ENCODE data around the genes CEP152 and HDC.

DNA sequence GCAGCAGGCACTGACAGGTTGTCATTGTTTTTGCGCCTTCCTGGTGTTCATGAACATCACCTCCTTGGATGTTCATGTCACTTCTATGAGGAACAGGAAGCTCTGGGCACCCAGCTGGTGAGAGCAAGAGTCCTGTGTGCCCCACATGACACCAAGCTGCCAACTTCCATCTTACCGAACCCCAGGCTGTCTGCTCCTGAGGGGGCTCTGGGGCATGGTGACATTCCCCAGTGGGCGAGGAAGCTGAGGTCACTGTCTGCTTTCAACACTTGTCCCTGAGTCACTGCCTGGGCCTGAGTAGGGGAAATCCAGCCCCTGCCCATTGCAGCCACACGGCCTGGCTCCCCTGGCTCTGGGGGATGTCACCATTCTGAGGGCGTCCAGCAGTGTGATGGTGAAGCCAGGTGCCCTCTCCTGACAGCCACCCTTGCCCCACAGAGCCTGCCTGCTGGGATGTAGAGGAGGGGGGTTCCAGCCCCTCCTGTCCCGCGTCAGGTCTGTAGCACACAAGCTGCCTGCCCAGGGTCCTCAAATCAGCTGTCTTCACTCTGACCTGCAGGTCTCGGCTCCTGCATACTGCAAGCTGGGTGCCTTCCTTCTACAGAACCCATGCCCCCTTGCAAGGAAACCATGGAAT, 17.7 kb downstream of the C15orf48 start:
- RRBS, result no CpG with 5 or more reads among the region's 8 CpGs

- RRBS, result 3% methylated on average over 18 of the region's 71 CpGs
Measured at GRCh38 chr15:45521859-45522713, 469 bp downstream of the SLC30A4 start.

- RRBS, result no CpG with 5 or more reads among the region's 5 CpGs
Measured at GRCh38 chr15:45574186-45574581, 13.0 kb upstream of the BLOC1S6 start.

GRCh38 chr15:45583536-45583921, 3.6 kb upstream of the BLOC1S6 start:
- RRBS, result no CpG with 5 or more reads among the region's 5 CpGs

DNA sequence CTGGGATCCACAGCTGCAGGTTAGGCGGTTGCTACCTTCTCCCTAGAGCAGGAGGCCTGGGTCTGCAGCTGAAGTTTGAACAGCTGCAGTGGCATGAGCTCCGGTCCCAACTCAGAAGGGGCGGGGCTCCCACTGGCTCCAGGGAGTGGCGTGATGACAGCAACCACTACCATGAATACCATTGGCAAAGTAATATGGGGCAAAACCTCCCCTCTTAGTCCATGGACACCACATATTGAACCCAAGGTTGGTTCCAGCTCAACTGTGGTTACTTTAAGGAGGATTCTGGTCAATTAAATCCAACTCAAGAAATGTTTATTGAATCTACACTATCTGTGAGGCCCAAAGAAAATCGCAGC, 195.0 kb downstream of the SQOR start:
- RRBS, result no CpG with 5 or more reads among the region's 5 CpGs

DNA sequence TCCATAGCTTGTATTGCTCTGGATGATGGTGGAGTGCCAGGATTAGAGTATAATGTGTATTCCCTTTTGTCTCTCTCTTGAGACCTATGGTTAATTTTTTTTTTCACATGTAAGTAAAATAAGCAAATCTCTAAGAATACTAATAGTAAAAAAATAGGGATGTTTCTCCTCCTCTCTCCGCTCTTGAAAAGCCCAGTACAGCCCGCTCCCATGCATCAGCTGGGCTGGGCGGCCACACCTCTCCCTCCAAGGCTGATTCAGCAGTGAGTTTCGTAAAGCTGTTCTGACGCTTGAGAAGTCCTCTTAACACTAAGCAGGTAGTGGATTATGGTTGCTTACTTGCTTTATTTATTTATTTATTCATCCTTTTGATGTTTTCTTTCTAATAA, 284.8 kb downstream of the SQOR start:
- RRBS, result no CpG with 5 or more reads among the region's 5 CpGs

DNA sequence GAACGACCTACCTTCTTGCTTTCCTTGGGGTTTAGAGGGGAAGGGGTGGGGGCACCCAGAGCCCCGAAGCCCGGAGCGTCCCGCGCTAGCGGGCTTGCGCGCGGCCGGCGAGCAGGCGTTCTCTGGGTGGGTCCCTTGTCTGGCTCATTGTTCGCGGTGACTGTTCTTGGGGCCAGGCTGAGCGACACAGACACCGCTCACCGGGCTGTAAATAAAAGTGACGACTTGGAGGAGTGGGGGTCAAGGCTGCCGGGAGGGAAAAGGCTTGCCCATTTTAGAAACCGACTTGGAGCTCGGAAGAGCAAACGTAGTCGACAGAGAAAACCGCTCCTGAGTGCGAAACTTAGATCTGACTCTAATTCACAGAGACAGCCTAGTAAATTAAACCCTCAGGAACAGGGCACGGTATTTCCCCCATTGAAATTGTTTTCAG, 532.3 kb upstream of the SEMA6D start:
- RRBS, result 6% methylated on average over 6 of the region's 27 CpGs

DNA sequence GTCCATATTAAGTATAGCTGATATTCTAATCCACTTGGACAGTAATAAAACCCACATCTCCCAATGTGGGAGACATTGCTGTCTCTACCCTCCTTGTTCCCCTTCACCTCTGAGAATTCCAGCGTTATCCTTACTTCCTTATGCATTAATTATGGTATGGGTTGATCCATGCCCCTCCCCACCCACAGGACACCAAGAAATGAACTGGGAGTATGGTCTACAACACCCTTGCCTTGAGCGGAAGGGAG, 77.6 kb upstream of the SLC24A5 start:
- RRBS, result no CpG with 5 or more reads among the region's 2 CpGs

DNA sequence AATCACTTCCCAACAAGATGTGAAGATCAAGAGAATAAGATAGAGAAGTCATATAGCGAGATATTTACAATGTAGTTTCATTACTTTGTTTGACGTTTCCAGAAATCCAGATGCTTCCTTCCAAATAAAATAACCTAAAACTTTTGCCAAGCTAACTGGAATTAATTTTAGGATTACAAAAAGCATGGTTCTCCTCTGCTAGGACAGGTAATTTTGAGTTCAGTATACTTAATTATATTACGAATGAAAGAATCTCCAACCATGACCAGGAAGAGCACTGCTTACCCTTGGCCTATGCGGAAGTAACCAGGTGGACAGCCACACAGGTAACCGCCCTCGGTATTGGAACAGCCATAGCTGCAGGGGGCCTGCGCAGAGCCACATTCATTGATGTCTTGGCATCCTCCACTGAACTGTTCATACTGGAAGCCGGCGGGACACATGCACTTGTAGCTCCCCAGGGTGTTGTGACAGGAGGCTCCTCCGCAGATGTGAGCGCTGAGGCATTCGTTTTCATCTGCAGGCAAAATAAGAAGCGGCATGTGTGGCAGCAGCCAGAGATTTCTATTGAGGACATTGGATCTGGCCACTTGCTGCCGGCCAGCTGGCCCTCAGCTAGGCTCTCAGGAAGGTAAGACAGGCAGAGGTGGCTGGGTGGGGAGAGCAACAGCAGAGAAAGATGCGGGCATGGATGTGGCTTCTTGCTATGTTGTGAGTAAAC, 84.2 kb downstream of the DUT start:
- RRBS, result no CpG with 5 or more reads among the region's 15 CpGs

GRCh38 chr15:48810450-48811574, at the start of gene CEP152:
Gene CEP152 (minus strand): TSS chr15:48811069.
- RRBS, result 0% methylated on average over 4 of the region's 67 CpGs

DNA sequence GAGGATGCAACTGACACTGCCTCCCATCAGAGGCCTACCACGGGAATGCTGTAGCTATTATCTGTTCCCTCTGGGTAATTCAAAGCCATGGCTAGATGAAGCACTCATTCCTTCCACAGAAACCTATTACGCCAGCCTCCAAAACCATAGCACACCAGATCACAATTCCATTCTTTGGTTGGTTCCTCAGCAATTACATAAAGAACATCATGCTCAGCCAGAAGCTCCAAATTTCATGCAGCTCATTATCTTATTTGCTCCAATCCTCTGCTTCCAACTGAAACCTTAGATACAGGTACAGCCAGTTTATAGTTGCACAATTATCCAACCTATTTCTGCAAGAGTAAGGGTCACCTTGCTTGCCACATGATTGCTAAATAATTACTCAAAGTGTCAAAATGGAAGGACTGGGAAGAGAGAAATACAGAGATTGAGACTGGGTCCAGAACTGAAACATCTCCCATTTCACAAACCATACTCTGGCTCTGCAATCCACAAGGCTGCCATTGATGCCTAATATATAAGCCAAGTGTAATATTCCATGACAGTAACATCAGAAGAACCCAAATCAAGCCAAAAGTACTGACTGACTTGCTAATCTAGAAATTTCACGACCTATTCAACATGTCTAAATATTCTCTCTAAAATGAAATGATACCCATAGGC, 23.4 kb upstream of the SHC4 start:
- RRBS, result no CpG with 5 or more reads among the region's 3 CpGs

- RRBS, result no CpG with 5 or more reads among the region's 4 CpGs
Measured at GRCh38 chr15:49718092-49718656, 97.3 kb downstream of the DTWD1 start.

DNA sequence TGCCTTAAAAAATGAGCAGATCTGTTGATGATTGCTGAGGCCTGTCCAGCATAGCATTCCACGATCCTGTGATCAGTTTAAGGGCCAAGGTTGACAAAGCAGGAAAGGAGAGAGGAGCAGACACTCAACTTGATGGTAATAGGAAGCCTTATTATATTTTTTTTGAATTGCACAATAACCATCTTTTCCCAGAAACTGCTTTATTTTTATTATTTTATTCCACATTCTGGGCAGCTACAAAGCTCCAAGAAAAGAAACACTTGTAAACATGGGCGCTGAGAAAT, 241.1 kb downstream of the ATP8B4 start:
- RRBS, result no CpG with 5 or more reads among the region's 2 CpGs

DNA sequence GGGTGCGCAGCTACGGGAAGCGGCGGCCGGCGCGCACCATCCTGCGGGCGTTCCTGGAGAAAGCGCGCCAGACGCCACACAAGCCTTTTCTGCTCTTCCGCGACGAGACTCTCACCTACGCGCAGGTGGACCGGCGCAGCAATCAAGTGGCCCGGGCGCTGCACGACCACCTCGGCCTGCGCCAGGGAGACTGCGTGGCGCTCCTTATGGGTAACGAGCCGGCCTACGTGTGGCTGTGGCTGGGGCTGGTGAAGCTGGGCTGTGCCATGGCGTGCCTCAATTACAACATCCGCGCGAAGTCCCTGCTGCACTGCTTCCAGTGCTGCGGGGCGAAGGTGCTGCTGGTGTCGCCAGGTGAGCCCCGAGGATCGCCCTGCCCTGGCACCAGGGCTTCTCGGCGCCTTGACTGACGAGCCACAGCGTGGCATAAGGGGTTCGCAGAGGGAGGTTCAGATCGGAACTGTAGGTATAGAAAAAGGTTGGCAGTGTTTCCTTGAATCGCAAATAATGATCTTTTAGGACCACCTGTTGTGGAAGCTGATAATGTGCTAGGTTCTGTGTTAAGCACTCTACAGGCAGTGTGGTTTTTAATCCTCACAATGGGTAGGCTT, 661 bp downstream of the SLC27A2 start:
- RRBS, result 2% methylated on average over 20 of the region's 45 CpGs

GRCh38 chr15:50227033-50227588, 38.4 kb downstream of the HDC start:
- RRBS, result no CpG with 5 or more reads among the region's 6 CpGs

- RRBS, result no CpG with 5 or more reads among the region's 9 CpGs
Measured at GRCh38 chr15:50260304-50261042, 5.1 kb downstream of the HDC start.

DNA sequence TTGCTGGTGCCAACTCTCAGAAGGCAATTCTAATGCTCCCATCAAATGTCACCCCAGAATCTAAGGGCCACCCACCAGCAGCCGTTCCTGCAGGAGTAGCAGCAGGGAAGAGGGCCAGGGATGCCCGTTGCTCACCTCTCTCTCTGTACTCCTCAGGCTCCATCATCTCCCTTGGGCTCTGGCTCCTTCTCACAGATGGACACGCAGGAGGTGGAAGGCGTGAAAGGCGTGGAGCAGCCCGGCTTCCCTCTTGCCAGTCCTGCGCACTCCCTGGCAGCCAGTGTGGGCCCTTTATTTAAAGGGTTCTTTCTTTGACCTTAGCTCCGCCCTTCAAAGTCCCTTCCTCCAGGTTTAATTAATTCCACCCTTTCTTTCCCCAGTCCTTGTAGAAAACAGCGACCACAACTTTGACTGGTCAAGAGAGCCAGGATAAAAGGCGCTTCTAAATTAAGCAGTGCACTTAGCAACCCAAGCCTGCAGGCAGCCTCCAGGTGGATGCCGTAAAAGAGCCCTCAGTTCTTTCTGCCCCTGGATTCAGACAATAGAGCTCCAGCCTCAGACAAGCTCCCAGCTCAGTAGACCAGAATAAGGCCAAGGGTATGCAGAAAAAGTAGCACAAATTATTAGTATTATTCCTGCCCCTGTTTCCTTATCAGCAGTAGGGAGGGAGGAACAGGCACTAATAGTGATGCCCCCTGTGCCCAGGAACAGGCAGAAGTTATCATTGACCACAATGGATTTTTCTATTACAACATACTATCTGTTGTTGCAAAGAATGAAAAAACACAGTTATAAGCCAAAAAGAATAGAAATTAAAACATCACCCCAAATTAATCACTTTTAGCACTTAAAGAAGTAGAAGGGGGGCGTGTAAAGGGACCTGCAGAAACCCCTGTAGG, at the start of gene HDC:
HDC (minus strand) TSS at position 269 of the 899 bp plus-strand sequence.
- RRBS, result no CpG with 5 or more reads among the region's 12 CpGs

- RRBS, result no CpG with 5 or more reads among the region's 2 CpGs
Measured at GRCh38 chr15:50289276-50289946, 23.9 kb upstream of the HDC start.

DNA sequence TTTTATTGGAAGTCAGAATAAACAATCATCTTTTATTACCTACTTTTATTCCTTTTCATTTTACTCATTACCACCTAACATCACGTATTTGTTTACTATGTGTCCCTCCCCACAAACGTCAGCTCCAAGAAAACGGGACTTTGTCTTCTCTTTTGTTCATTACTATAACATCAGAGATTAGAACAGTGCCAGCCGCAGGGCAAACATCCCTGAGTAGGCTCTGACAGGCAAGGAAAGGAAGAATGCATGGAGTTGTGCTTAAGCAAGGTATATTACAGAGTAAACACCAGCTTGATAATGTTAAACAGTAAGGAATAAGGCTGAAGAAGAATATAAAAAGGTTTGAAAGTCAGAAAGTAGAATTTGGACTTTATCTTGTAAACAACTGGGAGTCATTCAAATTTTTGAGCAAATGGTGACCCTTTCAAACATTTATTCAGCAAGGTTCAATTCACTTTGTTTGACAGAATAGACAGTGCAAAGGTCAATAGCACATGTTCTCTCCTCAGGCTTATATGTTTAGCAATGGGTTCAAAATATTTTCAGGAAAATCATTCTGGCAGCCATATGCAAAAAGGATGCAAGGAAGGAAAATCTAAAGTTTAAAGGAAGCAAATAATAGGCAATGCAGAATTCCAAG, 11.0 kb downstream of the GABPB1 start:
- RRBS, result no CpG with 5 or more reads among the region's 4 CpGs

DNA sequence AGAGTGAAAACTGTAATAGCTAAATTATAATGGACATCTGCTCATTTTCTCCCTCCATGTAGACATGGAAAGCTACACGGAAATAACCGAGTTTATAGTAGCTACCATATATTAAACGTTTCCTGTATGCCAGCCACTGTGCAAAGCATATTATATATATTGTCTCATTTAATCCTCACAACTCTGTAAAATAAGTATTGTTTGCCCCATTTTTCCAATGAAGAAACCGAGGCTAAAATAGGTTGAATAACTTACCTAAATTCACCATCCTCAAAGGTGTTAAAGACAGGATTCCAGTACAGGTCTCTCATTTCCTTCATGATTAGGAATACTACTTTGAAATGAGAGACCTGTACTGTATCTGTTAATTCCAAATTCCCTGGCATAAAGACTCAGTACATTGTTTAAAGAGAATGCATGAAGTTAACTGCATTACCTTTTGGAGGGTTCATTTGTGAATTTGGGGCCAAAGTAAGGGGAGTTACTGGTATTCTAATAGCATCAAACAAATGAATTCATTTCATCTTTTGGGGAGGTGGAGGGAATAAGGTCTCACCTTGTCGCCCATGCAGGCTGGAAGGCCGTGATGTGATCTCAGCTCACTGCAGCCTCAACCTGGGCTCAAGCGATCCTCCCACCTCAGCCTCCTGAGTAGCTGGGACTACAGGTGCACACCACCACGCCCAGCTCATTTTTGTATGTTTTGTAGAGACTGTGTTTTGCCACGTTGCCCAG, 5.2 kb upstream of the GABPB1 start:
- RRBS, result no CpG with 5 or more reads among the region's 9 CpGs